Esophagus muscularis mucosa (tissue), 4 donors: ENCODE measurements around the genes LZIC and CENPS.

- PRO-cap = unidirectional peak, plus-strand start at chr1:9290348
- RAMPAGE, long total RNA, 4 experiments = no peak in any of the 4 experiments
Observed at GRCh38 chr1:9289897-9290486, 2.7 kb upstream of the SPSB1 start.

DNA sequence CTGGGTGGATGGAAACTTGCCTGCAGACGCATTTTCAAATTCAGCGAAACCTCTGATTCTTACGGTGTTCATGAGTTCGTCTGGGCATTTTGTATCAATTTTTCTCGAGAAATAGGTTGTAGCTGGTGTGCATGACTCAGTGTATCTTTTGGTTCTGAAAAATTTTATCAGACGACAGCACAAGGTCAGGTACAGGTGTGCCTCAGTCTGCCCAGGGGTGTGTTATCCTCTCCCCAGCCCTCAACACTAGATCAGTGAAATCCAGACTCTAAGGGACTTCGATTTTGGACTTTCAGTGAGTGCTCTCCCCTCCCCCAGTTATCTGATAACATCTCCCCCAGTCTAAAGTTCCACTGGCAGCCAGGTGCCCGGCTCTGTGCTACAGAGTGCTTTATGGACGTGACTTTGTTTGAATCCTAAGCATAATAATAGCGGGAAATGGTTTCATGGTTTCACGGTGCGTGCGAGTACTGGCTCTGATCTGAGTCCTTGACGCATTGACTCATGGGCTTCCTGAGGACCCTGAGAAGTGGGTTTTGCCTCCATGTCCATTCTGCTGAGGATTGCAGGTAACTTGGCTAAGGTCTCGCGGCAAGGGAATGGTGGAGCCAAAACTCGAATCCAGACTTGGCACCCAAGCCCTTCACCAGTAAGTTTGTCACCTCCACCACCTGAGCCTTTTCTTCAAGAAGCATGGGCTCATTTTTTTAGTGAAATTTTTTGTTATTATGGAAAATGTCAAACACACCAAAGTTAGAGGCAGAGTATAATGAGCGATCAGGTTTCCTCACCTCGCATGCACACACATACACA lies 3.2 kb downstream of the SPSB1 start:
- PRO-cap = no peak
- RAMPAGE, long total RNA, 4 experiments = no peak in any of the 4 experiments

DNA sequence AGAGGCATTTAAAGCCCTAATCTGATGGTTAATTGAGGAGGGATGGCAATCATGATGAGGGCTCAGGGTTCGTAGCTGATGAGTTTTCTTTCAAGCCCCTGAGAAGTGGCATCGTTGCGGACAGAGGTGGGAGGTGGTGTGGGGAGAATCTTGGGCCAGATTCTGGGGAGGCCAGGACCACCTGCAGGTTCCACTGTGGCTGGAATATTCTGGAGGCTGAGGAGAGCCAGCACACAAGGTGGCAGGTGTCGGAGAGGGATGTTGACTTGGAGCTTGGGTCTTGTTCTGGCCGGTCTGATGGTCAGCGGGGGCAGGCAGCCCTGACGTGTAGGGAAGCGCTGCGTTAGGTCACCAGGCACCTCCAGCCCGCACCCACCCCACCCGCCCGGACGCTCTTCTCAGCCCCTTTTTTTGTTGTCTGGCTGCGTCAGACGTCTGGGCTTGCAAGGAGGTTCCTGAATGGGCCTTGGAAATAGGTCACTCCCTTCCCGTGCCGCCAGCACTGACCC lies 29.9 kb downstream of the SPSB1 start:
- PRO-cap = no peak
- RAMPAGE, long total RNA, 4 experiments = no peak in any of the 4 experiments

DNA sequence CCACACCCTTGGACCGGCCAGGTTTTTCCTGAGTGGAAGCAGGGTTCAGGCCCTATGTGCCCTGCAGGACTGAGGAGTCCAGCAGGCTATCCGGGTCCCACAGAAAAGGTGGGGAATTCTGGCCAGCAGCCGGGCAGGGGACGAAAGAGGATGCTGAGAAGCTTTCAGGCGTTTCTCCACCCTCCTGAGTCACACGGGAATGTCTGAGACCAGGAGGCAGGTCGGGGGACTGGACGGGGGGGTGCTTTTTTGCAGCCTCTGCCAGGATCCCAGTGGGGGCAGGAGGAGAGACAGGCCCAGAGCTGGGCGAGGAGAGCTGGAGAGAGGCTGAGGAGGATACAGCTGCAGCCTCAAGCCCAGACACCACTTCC lies 105.3 kb downstream of the SPSB1 start:
- PRO-cap = unidirectional peak, plus-strand start at position 299 of the sequence
- RAMPAGE, long total RNA, 4 experiments = no peak in any of the 4 experiments

GRCh38 chr1:9429360-9429928 lies 109.8 kb upstream of the SLC25A33 start:
- PRO-cap = no peak
- RAMPAGE, long total RNA, 4 experiments = no peak in any of the 4 experiments

- PRO-cap = no peak
- RAMPAGE, long total RNA, 4 experiments = no peak in any of the 4 experiments
Observed at GRCh38 chr1:9435814-9436579, 103.3 kb upstream of the SLC25A33 start.

GRCh38 chr1:9443979-9444442 lies 95.3 kb upstream of the SLC25A33 start:
- PRO-cap = no peak
- RAMPAGE, long total RNA, 4 experiments = no peak in any of the 4 experiments

- PRO-cap = no peak
- RAMPAGE, long total RNA, 4 experiments = no peak in any of the 4 experiments
Observed at GRCh38 chr1:9557666-9558499, 18.6 kb downstream of the SLC25A33 start.

DNA sequence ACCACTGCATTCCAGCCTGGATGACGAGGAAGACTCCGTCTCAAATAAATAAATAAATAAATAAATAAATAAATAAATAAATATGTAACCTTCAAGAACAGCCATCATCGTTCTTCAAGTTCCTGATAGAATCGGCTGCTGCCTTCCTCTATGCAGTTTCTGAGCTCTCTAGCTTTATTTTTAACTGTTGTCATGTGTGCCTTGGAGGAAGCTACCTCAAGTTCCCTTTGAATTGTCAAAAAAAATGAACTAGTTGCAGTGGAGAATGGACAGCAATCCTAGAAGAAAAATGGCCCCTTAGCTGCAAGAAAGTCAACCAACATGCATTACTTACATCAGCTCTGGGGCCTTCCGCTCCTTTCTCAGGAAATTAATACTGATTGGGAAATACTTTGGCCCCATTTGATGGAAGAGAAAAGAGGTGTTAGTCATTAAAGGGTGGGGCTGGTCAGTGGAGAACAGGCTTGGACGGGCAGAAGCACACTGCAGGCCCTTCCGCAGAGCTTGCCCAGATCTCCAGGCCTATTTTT lies 7.0 kb upstream of the PIK3CD start:
- PRO-cap = unidirectional peak, plus-strand start at position 451 of the sequence
- RAMPAGE, long total RNA, 4 experiments = no peak in any of the 4 experiments

GRCh38 chr1:9691090-9691639 lies 39.6 kb downstream of the PIK3CD start:
- PRO-cap = no peak
- RAMPAGE, long total RNA, 4 experiments = no peak in any of the 4 experiments

- PRO-cap = no peak
- RAMPAGE, long total RNA, 4 experiments = no peak in any of the 4 experiments
Observed at GRCh38 chr1:9843884-9844494, 20.2 kb upstream of the CLSTN1 start.

DNA sequence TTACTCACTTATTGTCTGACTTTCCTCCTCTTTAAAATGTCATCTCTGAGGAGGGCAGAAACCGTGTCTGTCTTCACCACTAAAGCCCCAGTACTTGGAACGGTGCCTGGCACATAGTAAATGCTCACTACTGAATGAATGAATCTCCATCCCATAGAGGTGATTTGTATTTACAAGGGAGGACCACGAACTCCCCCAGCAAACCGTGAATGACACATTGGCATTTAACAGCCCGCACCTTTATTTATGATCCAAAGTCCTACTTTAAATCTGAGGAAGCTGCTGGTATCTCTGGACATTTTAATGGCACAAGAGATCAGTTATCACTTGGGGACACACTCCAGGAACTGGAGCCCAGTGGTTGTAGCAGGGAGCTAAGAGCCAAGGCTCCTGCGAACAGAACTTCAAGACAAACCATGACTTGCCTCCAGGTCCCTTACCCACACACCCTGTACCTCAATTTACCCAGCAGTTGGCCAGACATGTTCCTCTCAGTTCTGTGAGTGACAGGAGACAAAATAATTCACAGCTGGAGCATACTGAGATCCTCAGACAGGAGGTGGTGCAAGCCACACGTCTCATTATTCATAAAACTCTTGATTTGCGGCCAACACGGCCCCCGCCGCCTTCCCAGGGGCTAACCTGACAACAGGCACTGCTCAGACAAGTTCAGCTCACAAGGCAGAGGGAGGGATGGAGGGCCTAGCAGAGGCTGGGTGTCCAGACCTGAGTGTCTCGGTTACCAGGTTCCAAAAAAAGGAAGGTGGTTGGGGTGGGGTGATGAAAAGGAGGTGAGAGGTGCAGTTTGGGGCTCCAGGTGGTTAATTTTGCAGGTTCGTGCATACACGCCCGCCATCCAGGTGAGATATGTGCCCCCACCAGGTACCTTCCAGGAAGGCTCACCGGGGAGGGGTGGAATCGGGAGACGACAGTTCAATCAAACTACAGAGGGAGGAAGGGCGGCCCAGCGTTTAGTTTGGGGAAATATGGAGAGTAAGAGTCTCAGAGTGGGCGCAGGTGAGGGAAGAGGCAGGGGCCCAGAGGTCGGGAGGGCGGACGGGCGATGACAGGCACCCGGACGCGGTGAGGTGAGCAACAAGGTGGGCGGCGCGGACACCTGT lies 966 bp downstream of the CTNNBIP1 start:
- PRO-cap = no peak
- RAMPAGE, long total RNA, 4 experiments = no peak in any of the 4 experiments

DNA sequence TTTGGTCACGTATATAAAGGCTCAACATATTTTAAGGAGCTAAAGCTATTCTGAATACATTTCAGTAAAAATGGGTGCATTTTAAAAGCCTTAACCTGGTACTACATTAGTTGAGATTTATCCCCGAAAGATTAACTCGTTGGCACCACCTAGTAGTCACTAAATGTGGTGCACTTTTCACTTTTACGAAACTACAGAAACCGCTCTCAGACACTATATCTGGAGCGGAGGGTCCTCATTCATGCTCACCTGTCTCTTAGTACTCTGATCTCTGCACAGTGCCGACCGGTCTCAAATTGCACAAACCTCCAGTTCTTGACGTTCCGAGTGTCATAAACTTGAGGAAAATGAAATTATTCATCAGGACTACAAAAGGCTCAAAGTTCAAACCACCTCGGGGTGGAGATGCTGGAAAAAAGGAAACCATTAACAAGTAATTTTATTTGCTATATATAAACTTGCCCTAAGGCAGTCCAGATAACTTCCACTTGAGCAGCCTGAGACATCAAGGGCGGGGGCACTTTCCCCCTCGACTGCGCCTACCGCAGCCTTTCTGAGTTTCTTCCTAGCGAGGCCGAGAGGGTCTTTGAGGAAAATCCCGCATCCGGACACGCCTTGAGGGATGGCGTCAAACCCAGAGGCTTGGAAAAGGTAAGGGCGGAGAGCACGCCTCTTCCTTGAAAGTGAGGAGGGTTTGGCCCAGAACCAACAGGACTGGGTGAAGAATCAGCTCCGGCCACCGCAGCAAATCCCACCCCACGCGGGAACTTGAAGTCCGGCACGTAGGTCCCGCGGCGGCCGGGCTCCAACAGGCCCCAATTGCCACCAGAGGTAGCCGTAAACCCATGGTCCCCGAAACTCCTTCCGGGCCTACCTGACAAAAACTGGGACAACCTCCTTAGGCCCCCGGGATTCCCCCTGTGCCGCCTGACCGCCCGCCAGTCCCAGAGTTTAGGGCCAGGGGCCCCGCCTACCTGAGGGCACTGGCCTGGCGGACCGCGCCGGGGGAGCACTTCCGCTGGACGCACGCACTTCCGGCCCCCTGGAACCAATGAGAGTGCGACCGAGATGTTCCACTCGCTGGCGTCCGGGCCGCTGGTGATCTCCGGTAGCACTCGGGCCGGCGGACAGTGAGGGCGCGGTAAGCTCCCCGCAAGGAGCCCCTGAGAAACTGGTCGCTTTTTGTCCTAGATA lies at the start of gene LZIC:
LZIC (minus strand) TSS at position 1,017 of the 1,194 bp plus-strand sequence.
- PRO-cap = bidirectional peak, plus-strand start at position 1,114 of the sequence, minus-strand start at position 953 of the sequence
- RAMPAGE, long total RNA, 4 experiments = start-site peak on the plus strand in 4 of 4 experiments, centred at positions 1,087 to 1,108 of the sequence, 79 to 203 reads per replicate; start-site peak on the minus strand in 4 of 4 experiments, centred at positions 964 to 987 of the sequence, 717 to 1,826 reads per replicate

- PRO-cap = no peak
- RAMPAGE, long total RNA, 4 experiments = no peak in any of the 4 experiments
Observed at GRCh38 chr1:10028832-10029369, 3.9 kb upstream of the UBE4B start.

- PRO-cap = no peak
- RAMPAGE, long total RNA, 4 experiments = no peak in any of the 4 experiments
Observed at GRCh38 chr1:10046367-10046825, 13.6 kb downstream of the UBE4B start.

DNA sequence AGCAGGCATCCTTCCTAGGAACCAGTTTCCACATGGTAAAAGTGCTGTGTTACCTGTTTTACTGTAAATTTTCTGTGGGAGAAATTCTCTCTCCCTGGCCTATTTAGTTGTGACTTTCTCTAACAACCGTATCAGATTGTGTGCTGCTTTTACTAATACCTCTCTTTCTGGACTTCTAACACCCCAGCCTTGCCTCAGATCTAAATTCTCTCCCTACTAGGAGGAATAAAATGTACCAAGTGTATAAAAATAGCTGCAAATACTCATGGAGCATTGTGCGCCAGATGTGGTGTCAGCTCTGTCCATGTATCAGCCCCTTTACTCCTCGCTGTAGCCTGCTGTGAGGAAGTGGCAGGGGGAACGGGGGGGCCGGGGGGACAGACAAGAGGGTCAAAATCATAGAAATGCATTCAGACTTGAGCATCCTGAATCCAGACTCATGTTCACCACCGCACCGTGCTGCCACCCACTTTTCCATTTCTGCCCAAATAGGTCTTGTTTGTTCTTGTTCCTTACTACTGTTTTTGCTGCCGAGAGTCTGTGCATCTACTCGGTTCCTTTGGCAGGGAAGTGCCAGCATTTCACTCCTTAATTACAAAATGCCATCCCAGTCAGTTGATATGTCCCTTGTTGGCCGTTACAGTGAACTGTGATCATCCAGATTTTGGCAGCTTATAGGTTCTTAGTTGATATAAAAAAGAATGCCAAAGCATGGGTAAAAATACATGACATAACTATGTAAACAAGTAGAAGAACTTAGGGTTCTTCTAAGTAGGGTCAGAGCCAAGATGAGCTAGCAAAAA lies 76.3 kb downstream of the UBE4B start:
- PRO-cap = no peak
- RAMPAGE, long total RNA, 4 experiments = no peak in any of the 4 experiments

DNA sequence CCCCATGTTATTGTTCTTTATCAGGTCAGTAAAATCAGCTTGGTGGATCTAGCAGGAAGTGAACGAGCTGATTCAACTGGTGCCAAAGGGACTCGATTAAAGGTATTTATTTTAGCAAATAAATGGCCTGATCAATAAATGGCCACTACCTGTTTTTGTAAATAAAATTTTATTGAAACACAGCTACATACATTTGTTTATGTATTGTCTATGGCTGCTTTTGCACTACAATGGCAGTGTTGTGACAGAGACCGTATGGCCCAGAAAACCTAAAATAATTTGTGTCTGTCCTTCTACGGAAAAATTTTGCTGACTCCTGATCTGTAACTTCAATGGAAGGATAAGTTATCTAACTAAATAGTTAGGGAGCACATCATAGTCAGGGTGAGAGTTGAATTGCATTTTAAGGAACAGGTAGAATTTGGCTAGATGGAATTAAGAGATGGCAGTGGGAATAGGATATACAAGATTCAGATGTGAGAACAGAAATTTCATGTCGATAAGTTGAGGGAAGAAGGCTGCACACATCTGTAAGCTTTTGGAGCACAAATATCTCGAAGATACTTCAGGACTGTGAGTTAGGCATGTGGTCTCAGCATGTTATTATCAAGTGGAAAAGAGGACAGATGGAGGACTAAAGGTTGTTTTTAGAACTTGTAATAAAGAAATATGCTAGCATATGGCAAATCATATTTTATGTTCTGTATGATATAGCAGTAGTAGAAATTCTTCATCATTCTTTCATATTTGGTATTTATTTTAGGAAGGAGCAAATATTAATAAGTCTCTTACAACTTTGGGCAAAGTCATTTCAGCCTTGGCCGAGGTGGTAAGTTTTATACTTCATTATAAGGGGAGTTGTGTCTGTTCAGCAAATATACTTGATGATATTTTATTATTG lies 61.4 kb downstream of the KIF1B start:
- PRO-cap = no peak
- RAMPAGE, long total RNA, 4 experiments = no peak in any of the 4 experiments

DNA sequence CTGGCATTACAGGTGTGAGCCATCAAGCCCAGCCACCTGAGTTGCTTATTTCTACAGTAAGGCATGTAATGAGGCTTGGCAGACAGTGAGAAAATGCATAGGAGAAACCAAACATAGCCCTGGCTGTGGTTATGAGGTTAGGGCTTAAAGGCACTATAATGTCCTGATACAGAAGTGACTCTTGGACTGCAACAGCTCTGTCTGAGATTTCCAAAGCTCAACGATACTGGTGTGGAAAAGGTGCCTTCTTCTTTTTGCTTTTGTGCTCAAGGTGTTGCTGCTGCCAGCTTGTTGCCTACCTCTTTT lies 70.1 kb downstream of the KIF1B start:
- PRO-cap = no peak
- RAMPAGE, long total RNA, 4 experiments = no peak in any of the 4 experiments

- PRO-cap = no peak
- RAMPAGE, long total RNA, 4 experiments = no peak in any of the 4 experiments
Observed at GRCh38 chr1:10296271-10296810, 86.0 kb downstream of the KIF1B start.

DNA sequence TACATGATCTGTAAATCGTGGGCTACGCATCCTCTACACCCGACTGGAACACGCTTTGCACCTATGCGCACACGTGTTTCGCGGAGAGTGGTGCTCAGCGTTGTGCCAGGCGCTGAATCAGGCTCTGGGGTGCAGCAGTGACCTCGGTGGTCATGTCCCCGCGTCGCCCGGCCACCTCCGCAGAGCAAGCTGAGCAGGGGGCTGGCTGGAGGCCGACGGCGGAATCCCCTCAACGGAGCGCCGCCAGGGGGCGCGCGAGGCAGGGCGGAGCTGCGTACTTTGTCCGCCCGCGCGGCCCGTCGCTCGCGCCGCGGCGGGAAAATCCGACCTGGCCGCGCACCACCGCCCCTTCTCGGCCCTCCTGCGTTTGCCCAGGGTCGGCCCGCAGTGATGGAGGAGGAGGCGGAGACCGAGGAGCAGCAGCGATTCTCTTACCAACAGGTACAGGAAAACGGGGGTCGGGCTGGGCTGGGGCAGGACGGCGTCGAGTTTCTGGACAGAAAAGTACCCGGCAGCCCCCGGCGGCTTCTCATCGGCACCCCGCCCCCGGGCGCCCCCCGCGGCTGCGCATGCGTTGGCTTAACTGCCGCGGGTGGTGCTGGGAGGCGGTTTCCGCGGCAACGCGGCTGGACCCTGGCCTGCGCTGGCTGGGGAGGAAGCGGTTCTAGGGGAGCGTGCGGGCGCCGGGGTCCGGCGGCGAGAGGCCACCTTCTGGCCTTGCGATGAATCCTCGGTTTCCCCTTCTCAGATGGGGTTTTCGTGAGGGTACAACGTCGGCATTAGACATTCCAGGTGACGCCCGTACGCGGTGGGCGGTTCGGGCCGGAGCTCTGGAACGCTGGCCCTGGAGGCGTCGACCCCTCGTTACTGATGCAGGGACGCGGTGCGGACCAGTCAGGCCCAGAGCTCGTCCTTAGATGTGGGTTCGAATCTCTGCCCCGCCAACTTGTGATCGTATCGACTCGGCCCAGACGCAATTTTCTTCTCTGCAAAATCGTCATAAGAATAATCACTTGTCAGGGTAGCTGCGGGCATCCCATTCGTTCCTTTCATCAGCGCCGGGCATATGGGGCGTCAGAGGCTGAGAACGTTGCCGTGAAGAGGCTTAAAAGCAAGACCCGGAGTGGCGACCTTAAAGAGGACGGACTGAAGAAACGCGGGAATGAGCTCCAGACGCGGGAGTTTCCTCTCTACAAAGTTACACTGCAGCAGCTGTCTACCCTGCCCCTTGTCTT lies at the start of gene CENPS:
CENPS (plus strand) TSS at position 306 of the 1,235 bp plus-strand sequence.
- PRO-cap = bidirectional peak, plus-strand start at position 628 of the sequence, minus-strand start at position 571 of the sequence
- RAMPAGE, long total RNA, 4 experiments = start-site peak on the plus strand in 4 of 4 experiments, centred at positions 626 to 639 of the sequence, 28 to 89 reads per replicate